Endothelial cell of umbilical vein (primary cell): ENCODE results near the genes ZNF385A, PDE1B, TESPA1 and ORMDL2.

GRCh38 chr12:54374165-54374987, 10.1 kb upstream of the GPR84 start:
- PRO-cap, result no peak
CAGE:
- cytosol, long polyA minus RNA, result no peak
- cytosol, long polyA plus RNA, result no peak
- long polyA plus RNA, result no peak
- nucleus, long polyA minus RNA, result no peak
- nucleus, long polyA plus RNA, result no peak

- PRO-cap, result no peak
CAGE:
- cytosol, long polyA minus RNA, result no peak
- cytosol, long polyA plus RNA, result no peak
- long polyA plus RNA, result no peak
- nucleus, long polyA minus RNA, result no peak
- nucleus, long polyA plus RNA, result no peak
Measured at GRCh38 chr12:54384401-54385490, at the start of gene ZNF385A. Gene ZNF385A, minus strand, starts transcription at chr12:54384733.

DNA sequence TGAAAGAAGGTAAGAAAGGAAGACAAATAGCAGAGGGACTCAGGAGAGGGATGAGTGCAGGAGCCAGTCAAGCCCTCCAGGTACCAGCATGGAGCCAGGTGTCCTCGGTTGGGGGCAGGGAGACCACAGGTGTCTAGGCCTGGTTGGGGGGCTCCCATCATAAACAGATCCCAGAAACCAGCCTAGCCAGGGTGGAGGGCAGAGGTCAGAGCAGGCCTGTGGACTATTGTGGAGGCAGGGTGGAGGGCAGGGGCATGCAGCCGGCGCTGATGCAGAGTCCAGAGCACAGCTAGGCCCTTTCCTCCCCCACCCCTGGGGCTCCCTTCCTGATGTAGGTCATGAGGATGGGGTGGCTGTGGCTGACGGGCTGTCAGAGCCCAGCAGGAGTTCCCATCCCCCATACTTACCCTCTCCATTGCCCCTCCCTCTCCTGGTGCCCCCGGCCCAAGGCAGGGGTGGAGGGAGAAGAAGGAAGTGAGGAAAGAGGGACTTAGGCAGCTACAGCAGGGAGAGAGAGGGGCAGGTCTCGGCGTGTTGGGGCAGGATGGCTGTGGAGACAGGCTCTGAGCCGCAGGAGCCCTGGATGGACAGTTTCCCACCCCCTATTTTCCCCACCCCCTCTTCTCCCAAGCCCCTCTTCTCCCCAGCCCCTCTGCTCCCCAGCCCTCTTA, 5.6 kb upstream of the ZNF385A start:
- PRO-cap, result no peak
CAGE:
- cytosol, long polyA minus RNA, result no peak
- cytosol, long polyA plus RNA, result no peak
- long polyA plus RNA, result no peak
- nucleus, long polyA minus RNA, result no peak
- nucleus, long polyA plus RNA, result no peak

- PRO-cap, result no peak
CAGE:
- cytosol, long polyA minus RNA, result no peak
- cytosol, long polyA plus RNA, result start-site peak on the plus strand at chr12:54396245-54396363, 17 and 10 reads in 2 replicates
- long polyA plus RNA, result no peak
- nucleus, long polyA minus RNA, result no peak
- nucleus, long polyA plus RNA, result no peak
Measured at GRCh38 chr12:54395530-54396707, 11.4 kb upstream of the ZNF385A start.

DNA sequence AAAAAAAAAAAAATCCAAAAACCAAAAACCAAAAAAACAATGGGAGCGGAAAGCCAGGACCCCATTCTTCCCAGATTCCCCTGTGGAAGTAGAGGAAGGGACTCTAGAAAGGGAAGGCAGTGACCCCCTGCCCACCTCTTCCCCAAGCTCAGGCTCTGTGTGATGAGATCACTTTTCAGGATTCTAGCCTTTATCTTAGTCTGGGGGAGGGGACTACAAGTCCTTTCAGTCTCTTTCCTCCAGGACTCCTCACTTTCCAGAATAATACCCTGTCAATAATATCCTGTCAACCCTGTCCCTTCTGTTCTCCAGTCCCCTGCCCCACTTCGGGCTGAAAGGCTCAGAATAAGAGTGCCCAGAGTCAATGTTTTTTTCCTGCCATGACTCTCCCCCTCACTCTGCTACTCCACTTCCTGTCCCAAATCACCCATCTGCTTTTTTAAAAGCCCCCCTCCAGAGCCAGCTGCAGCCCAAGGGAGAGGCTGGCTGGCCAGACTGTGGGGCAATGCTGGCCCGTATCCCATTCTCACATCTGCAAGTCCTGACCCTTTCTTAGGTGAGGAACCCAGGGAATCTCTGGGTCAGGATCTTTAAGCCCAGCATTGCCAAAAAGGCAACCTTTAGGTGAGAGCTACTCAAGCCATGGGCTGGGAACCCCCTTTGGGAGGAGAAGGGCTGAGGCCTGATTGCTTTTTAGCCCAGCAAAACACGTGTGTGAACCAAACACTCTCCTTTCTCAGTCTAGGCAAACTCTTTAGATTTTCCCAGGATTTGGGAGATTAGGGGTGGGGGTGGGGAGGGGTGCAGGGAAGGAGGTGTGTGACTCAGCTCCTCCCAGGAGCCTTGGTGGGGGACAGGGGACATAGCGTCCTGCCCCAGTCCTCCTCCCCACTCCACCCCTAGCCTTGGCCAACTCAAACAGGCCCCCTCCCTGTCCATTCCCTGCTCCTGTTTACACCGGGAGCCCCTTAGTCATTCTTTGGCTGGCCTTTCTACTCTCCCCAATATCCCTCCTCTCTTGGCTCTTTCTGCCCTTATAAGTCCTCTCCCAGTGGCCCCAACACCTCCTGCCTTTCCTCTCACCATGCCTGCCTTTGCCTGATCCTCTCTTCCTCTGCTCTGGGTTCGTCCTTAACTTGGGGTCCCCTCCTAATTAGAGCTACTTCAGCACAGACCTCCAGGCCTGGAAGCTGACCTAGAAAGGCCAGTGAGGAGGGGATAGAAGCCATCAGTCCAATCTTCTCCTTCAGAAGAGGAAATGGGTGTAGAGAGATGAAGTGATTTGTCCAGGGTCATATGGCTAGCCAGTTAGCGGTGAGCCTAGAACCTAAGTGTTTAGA, 1.9 kb upstream of the ITGA5 start:
- PRO-cap, result bidirectional peak, plus-strand start at position 1,037 of the sequence, minus-strand start at position 895 of the sequence
CAGE:
- cytosol, long polyA minus RNA, result no peak
- cytosol, long polyA plus RNA, result no peak
- long polyA plus RNA, result no peak
- nucleus, long polyA minus RNA, result no peak
- nucleus, long polyA plus RNA, result no peak

- PRO-cap, result no peak
CAGE:
- cytosol, long polyA minus RNA, result no peak
- cytosol, long polyA plus RNA, result no peak
- long polyA plus RNA, result no peak
- nucleus, long polyA minus RNA, result no peak
- nucleus, long polyA plus RNA, result no peak
Measured at GRCh38 chr12:54548977-54549769, at the start of gene PDE1B. Gene PDE1B, plus strand, starts transcription at chr12:54549601.

DNA sequence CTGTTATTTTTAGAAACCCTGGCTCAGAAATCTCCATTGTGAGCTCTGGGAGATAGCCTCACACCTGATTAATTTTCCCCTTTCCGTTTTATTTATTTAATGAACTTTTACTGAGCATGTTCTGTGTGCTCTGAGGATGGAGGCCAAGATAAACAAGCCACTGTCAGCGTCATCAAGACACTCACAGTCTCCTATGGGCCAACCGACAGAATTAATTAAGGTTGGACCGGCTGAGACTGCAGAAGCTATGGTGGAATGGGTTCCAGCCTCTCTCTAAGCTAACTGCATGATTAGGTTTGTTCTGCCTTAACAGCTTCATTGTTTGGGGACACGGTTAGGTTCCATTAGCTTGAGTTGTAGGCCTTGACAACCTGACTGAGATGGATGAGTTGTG, 13.6 kb downstream of the PDE1B start:
- PRO-cap, result no peak
CAGE:
- cytosol, long polyA minus RNA, result no peak
- cytosol, long polyA plus RNA, result no peak
- long polyA plus RNA, result no peak
- nucleus, long polyA minus RNA, result no peak
- nucleus, long polyA plus RNA, result no peak

- PRO-cap, result no peak
CAGE:
- cytosol, long polyA minus RNA, result no peak
- cytosol, long polyA plus RNA, result no peak
- long polyA plus RNA, result no peak
- nucleus, long polyA minus RNA, result no peak
- nucleus, long polyA plus RNA, result no peak
Measured at GRCh38 chr12:54684974-54685792, 37.0 kb upstream of the DCD start.

DNA sequence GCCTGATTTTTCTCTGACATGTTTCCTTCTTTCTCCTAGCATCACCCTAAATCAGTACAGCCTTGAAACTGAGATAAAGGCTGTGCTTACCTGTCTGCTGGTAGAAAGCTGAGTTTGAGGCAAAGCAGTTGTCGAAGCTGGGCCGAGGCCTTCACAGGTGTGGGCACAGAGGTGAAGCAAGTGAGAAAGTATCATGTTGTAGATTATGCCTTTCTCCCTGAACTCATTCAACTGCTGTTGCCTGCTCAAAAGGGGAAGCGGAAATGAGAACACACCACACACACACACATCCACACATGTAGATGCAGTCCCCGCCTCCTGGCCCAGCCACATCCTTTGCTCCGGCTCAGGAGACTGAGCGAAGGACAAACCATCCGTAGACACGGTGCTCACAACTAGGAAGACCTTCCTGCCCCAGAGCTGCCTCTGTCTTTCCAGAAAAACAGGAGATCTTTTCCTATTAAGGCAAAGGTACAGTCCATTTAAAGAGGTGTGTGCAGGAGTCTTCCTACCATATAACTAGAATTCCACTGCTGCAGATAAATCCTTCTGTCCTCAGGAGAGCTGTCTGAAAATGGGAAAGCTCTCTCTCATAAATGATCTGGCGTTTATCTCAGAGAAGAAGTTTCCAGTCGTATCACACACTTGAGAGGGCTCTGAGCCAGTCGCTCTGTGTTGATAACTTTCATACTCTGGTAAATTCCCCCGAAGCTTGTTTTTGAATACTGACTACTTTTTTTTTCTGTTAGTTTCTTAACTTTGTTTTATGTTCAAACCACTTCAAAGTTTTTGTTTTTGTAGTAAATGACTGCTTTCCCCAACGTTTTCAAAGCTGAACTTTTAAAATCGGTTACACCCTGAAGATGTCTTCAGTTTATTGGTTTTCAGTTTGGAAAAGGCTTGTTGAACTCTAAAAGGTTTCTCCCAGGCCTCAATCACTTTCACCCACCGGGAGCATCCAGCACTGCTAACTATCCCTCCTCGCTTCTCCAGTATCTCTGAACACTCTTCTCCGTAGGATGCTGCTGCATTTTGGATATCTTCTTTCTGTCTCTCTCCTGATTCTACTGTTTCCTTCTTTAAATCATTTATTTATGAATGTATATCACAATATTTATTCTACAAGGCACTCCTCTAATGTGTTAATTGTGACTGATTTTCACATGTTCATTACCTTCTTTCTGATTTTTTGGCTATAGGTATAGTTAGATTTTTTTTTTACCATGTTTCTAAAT, at the start of gene TESPA1:
Gene TESPA1 (minus strand): TSS at position 268 of the 1,235 bp plus-strand sequence.
- PRO-cap, result no peak
CAGE:
- cytosol, long polyA minus RNA, result no peak
- cytosol, long polyA plus RNA, result no peak
- long polyA plus RNA, result no peak
- nucleus, long polyA minus RNA, result no peak
- nucleus, long polyA plus RNA, result no peak

DNA sequence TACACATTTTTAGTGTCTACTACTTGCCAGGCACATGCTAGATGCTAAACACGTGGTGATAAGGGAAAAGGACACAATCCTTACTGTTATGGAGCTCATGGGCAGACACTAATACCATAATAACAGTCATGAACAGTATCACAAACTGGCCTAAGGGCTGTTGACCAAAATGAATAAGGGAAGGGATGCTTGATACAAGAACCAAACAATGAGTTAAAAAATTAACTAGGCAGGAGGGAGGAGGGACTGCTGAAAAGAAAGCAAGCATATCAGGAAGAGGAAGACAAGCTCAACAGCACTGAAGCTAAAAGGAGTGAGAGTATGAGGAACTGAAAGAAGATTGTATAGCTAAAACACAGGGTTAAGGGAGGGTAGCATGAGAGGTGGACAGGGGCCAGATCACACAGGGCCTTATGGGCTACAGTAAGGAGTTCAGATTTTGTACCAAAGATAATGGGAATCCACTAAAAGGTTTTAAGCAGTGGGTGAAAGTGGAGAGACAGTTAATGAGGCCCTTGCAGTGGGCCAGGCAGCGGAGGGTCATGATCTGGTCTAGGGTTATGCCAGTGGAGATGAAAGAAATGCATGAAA, 7.9 kb upstream of the METTL7B start:
- PRO-cap, result no peak
CAGE:
- cytosol, long polyA minus RNA, result no peak
- cytosol, long polyA plus RNA, result no peak
- long polyA plus RNA, result no peak
- nucleus, long polyA minus RNA, result no peak
- nucleus, long polyA plus RNA, result no peak

DNA sequence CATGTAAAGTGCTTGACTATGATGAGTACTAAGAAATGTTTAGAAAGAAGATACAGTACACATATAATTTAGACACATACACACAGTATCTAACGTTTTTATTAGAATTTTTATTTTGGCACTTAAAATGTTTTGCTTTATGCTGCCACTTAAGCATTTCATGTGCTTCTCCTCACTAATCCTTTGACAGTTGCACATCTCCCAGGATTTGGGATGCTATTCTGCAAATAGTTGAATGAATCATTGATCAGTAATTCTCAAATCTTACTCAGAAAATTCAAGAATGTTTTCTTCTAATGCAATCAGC, 2.3 kb upstream of the BLOC1S1 start:
- PRO-cap, result no peak
CAGE:
- cytosol, long polyA minus RNA, result no peak
- cytosol, long polyA plus RNA, result no peak
- long polyA plus RNA, result no peak
- nucleus, long polyA minus RNA, result no peak
- nucleus, long polyA plus RNA, result no peak

DNA sequence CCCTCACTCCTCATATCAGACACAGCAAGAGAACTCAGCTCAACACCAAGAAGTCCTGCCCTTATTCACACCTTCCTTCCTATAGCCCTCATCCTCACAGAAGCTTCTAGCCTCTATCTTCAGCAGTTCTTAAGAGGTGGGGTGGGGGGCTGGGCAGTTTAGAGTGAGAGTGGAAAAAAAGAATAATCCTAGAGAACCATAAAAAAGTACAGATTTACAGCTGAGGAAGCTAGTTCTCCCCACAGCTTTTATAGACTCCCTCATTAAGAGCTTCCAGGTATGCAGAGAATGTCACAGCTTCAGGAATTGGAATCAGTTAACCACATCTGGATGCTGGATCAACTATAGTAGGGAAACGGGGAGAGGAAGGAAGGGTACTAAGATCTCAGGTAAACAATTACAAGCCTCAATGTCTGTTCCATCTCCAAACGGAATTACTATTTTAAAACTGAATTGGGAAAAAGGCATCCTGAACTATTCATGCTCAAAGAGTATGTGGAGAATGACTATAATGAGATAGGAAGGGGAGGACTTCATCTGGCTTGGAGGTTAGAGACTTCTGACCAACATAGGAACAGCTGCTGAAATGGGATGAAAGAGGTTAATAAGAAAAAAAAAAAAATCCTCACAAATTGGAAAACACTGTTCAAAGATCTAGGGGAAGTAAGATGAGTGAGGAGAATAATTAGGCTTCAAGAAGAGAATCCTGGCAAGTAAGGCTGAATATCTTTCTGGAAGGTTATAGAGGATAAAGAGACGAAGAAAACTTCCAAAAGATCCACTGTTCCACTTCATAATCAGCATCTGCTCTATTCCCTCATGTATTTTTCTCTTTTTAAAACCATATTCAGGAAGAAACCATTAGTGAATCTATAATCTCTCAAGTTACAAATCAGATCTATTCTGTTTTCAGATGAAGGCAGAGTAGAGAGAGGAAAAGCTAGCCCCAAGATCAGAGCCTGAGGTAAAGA, 12.5 kb downstream of the GDF11 start:
- PRO-cap, result no peak
CAGE:
- cytosol, long polyA minus RNA, result no peak
- cytosol, long polyA plus RNA, result no peak
- long polyA plus RNA, result no peak
- nucleus, long polyA minus RNA, result no peak
- nucleus, long polyA plus RNA, result no peak

DNA sequence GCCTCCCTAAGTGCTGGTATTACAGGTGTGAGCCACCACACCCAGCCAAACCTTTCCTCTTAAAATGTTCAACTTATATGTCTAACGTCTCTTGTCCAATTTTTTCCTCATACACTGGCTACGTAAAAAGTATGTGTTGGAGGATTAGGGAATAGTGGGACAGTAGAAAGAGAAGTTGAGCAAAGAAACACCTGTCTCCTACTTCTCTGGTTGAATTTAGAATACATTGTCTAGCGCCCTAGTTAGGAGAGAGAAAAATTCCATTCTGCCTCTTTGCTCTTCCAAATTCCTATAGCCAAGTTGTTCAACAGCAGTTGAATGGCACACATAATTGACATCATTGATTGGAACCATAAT, 34.7 kb downstream of the GDF11 start:
- PRO-cap, result no peak
CAGE:
- cytosol, long polyA minus RNA, result no peak
- cytosol, long polyA plus RNA, result no peak
- long polyA plus RNA, result no peak
- nucleus, long polyA minus RNA, result no peak
- nucleus, long polyA plus RNA, result no peak

DNA sequence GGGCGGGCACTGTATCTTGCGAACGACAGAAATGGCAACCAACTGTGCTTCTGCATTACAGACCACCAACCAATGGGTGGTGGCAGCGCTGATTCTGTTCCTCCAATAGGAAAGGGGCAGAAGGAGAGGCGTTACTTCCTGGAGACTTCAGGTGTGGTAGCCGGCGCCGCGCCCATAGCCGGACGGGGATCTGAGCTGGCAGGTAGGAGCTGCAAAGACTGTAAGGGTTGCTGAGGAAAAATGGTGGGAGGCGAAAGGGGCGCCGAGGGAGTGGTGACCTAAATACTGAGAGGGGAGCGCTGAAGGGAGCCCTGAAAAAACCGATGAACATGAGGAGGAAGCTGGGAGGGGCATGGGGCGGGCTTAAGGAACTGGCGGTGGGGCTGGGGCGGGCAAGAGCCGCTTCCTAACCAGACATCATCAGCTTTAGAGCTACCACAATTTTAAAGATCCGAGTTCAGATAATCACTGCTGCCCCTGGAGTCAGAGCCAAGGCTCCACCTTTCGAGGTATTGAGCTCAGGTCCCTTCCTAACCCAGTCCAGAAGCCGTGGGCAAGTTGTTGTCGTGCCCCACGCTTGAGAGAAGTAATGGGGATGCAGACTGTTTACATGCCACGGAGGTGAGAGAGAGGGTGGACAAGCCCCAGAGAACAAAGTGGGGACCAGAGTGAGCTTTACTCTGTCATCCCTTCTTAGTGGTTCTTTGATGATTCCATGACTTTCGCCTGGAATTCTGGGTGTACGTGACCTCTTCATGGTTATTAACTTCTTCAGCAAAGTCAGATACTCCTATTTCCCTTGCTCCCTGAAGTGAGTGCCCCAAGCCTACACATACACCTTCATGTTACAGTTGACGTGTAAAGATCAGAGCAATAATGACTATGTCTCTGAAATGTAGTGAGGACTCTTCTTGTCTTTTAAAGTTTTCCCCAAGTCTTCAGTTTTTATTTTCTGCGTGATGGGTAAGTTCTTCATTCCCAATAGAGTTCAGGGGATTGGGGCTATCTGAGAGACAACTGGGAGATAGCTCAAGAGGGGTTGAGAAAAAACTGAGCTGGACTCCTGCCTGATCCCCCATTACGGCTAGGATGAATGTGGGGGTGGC, at the start of gene ORMDL2:
Gene ORMDL2 (plus strand): TSS at position 131 of the 1,106 bp plus-strand sequence.
- PRO-cap, result bidirectional peak, plus-strand start at position 134 of the sequence, minus-strand start outside the sequence
CAGE:
- cytosol, long polyA minus RNA, result start-site peak on the plus strand centred at position 162 of the sequence, 57 bp wide, 116 reads
- cytosol, long polyA plus RNA, result start-site peak on the plus strand centred at position 160 of the sequence, 55 bp wide, 971 and 893 reads in 2 replicates
- long polyA plus RNA, result start-site peak on the plus strand centred at position 153 of the sequence, 69 bp wide, 1,935 and 2,398 reads in 2 replicates
- nucleus, long polyA minus RNA, result start-site peak on the plus strand centred at position 152 of the sequence, 69 bp wide, 376 reads
- nucleus, long polyA plus RNA, result start-site peak on the plus strand centred at position 155 of the sequence, 45 bp wide, 277 and 115 reads in 2 replicates

DNA sequence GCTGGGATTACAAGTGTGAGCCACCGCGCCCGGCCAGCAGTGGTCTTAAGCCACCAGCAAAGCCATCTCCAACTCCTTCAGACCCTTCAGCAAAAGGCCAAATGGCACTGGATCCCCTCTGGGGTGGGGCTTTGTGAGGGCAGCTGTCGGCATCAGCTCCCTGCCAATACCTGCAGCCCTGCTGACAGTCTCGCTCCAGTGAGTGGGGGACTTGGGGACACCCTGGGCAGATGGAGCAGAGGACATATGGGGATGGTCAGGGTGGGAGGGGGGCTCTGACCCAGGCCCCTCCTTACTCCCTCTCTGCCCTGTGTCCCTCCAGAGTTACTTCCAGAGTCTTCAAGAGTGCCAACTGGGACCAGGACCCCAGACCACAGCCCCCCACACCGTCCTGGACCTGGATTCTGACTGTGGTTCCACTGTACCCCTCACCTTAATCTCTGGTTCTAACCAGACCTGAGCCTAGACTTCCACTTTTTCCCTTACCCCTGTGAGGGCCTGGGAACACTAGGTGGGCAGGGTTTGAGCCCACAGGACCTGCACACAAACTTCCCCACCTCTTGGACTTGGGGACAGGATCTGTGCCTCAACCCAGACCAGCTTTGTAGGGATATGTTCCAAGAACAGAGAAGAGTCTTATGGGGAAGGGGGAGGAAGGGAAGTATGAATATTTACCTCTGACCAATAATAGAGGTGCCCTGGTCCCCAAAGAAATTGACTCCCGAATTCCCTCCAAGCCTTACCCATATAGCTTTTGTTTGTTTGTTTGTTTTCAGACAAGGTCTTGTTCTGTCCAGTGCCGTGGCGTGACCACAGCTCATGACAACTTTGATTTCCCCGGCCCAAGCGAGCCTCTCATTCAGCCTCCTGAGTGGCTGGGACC, 5.4 kb upstream of the DNAJC14 start:
- PRO-cap, result no peak
CAGE:
- cytosol, long polyA minus RNA, result no peak
- cytosol, long polyA plus RNA, result no peak
- long polyA plus RNA, result no peak
- nucleus, long polyA minus RNA, result no peak
- nucleus, long polyA plus RNA, result no peak

- PRO-cap, result no peak
CAGE:
- cytosol, long polyA minus RNA, result no peak
- cytosol, long polyA plus RNA, result no peak
- long polyA plus RNA, result no peak
- nucleus, long polyA minus RNA, result no peak
- nucleus, long polyA plus RNA, result no peak
Measured at GRCh38 chr12:55856805-55857383, 14.2 kb upstream of the MMP19 start.

DNA sequence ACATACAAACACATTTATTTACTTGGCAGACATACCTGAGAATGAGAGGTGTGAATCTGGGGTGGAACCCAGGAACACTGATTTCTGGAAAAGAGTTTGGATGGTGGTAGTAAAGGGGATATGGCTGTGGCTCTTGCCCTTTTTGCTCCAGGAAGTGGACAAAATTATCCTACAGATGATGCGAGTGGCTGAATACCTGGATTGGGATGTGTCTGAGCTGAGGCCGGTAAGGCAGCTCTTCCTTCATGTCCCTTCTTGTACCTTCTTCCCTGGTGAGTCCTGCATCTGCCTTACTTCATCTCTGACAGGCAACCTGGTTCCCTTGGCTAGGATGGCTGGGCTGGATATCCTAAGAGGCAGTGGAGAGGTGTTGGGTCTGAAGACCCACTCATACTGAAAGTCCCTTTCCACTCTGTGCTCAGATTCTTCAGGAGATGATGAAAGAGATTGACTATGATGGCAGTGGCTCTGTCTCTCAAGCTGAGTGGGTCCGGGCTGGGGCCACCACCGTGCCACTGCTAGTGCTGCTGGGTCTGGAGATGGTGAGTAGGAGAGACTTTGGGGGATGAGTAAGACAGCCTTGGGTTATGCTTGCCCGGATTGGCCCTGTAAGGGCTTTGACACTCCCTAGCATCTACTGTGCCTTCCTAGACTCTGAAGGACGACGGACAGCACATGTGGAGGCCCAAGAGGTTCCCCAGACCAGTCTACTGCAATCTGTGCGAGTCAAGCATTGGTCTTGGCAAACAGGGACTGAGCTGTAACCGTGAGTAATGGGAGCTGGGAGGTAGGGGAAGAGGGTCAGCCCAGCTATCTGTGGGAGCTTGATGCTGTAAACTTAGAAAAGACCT, 8.0 kb downstream of the DGKA start:
- PRO-cap, result no peak
CAGE:
- cytosol, long polyA minus RNA, result no peak
- cytosol, long polyA plus RNA, result no peak
- long polyA plus RNA, result no peak
- nucleus, long polyA minus RNA, result no peak
- nucleus, long polyA plus RNA, result no peak

DNA sequence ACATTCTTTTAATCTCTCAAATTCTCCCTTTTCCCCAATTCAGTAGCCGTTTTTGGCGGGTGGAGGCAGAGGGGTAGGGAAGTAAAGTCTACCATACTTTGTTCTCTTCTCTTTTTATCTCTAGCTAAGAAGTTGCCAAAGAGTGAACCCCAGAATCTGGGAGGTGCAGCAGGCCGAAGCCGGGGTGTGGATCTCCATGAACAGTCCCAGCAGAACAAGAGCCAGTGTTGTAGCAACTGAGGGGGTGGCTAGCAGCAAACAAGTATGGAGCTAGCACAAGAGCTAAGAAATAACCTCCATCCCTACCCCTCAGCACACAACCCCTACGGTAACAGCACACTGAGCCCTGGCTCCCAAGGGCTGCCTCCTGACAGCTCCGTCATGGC, 5.1 kb upstream of the SUOX start:
- PRO-cap, result no peak
CAGE:
- cytosol, long polyA minus RNA, result no peak
- cytosol, long polyA plus RNA, result no peak
- long polyA plus RNA, result no peak
- nucleus, long polyA minus RNA, result no peak
- nucleus, long polyA plus RNA, result no peak

- PRO-cap, result no peak
CAGE:
- cytosol, long polyA minus RNA, result start-site peak on the plus strand at chr12:55994486-55994504, 44 reads
- cytosol, long polyA plus RNA, result start-site peak on the plus strand at chr12:55994445-55994634, 1,844 and 2,182 reads in 2 replicates
- long polyA plus RNA, result no peak
- nucleus, long polyA minus RNA, result no peak
- nucleus, long polyA plus RNA, result start-site peak on the plus strand at chr12:55994405-55994502, 193 and 262 reads in 2 replicates; start-site peak on the plus strand at chr12:55994556-55994602, 1,194 and 1,247 reads in 2 replicates
Measured at GRCh38 chr12:55994304-55994776, 2.7 kb upstream of the SUOX start.

GRCh38 chr12:56037081-56037877, 4.4 kb upstream of the RPS26 start:
- PRO-cap, result no peak
CAGE:
- cytosol, long polyA minus RNA, result no peak
- cytosol, long polyA plus RNA, result no peak
- long polyA plus RNA, result no peak
- nucleus, long polyA minus RNA, result no peak
- nucleus, long polyA plus RNA, result no peak